Astrocyte (in vitro differentiated cells and primary cell): ENCODE measurements around the genes SAR1B, PKD2L2, BRD8 and KIF20A.

DNA sequence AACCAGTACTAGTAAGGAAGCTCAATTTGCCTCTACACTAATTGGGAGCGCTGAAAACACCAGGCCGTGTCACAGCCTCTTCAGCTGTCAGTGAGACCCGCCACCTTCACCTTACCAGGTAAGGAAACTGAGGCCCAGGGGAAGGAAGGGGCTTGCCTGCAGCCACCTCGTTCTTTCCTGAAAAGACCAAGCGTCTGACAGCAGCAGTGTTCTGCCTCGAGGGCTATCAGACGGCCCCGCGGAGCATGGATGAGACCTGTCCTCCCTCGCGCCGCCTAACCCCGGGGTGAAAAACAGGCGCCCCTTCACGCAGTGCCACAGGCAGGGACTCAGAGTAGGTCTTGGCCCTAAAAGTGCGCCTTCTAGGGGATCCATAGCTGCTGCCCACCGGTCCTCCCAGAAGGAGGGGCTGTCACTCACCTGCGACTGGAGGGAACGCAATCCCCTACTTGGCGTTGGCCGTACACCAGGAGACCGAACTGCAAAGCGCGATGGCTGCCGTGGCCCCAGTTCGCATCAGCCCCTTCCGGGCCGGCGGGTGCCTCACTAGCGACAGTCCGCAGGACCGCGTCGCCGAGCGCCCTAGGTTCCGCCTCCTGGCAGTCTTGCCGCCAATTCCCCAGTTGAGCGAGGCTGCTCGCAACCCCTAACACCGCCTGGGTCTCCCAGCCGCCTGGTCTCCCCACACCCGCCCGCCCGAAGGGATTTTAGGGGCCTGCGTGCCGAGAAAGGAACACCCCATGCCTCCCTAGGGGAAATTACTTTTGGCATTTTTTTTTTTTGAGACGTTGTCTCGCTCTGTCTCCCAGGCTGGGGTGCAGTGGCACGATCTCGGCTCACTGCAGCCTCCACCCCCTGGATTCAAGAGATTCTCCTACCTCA is at the start of gene SAR1B:
TSS of gene SAR1B (minus strand) at position 521 of the 882 bp plus-strand sequence.
- PRO-cap: bidirectional peak, plus-strand start at position 622 of the sequence, minus-strand start at position 518 of the sequence
- RRBS, 2 experiments: under 1% methylated on average over 5 of the region's 51 CpGs; no CpG with 5 or more reads in 1 of the 2 experiments

- PRO-cap: no peak
- RRBS, 2 experiments: no CpG with 5 or more reads among the region's 5 CpGs
Measured at GRCh38 chr5:134659435-134659899, 10.9 kb downstream of the SEC24A start.

DNA sequence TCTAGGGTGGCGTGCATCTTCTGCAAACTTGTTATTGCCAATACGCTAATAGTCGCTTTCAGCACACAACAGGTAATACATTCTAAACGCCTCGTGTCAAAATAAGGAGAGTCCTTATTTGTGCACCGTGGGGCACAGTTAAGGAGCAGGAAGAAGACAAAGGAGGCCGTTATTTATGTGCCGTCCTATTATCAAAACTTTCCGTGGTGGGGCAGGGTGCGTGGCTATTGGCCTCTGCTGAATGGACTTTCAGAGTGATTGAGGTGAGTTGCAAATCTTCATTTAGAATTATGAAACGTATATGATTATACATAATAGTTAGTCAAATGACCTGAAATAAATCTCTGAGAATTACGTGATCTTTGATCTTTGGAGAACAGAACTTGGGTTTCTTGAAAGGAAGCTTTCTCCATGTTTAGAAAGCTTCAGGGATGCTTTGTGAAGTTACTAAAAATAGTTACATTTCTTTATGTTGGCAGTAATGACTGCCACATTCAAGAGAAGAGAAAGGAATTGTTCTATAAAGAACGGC is 899 bp downstream of the C5orf24 start:
- PRO-cap: no peak
- RRBS, 2 experiments: no CpG with 5 or more reads among the region's 13 CpGs

DNA sequence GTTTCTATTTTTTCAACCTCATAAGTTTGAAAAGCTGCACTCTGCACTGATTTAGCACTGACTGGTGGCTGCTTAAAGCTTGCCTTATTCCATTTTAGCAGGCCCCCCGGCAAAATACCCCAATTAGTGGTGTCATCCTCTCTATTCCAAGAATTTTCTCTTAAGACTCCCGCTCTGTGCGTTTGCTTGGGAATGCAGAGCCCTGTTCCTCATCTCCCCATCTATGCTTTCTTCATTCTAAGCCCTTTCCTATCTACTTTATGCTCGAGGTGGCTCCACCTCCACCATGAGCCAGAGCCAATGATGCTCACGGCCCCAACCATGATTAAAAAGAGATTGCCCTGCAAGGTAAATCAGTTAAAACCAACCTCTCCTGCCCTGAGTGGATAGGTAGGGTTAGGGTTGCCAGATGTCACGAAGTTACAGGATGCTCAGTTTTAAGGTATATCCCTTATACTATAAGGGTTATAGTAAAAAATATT is 715 bp upstream of the TXNDC15 start:
- PRO-cap: no peak
- RRBS, 2 experiments: no CpG with 5 or more reads among the region's 6 CpGs

DNA sequence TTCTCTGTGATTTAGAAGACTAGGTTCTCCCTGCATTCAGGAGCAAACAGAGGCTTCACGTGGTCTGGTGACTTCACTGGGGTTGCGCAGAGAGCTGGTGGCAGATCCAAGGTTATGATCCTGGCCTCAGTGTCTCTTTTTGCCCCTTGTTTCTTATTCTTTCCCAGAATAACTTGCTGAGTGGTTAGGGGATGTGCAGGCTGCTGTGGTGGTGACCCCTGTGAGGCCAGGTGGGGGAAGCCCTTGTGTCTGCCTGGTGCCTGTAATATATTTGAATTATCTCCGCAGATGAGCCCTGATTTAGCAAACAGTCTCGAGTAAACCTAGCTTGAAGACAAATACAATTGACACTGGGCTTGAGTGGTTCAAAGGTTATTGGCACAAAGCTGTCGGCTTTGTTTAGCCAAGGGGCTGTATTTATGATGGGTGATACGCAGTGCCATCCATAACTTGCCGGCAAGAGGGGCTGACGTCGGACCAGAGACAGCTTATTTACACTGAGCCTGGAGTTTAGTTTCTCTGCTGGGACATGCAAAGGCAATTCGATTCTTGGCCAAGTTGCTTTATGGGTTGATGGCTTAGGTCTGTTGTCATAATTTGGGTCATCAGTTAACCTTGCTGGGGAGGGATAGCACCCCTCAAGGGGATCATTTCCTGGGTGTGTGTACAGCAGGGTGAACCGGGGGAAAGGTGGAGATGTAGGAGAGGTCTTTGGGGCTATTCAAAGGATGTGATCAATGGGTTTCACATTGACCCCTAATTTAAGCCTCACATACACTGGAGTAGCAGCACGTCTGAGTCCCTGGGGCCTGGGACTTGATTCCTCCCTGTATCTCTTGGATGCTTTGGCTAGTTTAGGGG is 20.0 kb upstream of the PITX1 start:
- PRO-cap: no peak
- RRBS, 2 experiments: no CpG with 5 or more reads among the region's 12 CpGs

DNA sequence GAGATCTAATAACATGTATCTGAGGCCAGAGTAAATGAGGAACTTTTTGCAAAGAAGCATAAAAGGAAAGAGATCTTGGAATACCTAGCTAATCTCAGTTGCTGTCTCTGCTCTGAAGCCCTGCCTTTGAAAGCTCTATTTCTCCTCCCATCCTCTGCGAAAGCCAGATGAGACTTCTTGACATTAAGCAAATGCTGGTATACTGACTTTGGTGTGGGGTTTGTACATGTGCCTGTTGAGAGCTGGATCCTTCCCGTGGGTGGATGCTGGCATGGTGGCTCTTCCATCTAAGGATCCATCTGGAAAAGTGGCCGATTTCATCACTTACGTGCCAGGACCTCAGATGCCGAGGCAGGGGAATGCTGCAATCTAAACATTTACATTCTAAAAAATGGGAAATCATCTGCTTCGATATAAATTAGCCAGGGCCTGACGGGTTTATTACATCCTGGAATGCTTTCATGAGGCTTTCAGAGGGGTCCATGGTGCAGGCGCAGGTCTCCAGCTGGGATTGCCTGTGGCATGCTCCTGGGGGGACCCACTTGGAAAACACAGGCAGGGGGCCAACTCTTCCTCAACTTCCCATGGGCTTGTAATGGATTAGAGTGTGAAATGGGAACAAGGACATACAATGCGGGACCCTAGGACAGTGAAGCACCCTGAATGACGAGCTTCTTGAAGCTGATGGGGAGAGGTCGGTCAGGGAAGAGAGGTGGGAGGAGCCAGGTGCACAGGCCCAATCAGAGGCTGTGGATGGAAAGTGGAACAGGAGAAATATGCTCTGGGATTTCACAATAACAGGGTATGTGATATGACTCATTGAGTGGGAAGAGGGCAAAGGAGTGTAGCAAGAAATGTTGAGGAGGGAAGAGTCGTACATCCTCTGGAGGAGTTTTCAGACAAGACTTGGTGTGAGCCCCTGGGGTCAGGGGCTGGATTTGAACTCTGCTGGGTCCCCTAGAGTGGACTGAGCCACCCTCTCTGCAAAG is 105.5 kb upstream of the PITX1 start:
- PRO-cap: no peak
- RRBS, 2 experiments: no CpG with 5 or more reads among the region's 12 CpGs

DNA sequence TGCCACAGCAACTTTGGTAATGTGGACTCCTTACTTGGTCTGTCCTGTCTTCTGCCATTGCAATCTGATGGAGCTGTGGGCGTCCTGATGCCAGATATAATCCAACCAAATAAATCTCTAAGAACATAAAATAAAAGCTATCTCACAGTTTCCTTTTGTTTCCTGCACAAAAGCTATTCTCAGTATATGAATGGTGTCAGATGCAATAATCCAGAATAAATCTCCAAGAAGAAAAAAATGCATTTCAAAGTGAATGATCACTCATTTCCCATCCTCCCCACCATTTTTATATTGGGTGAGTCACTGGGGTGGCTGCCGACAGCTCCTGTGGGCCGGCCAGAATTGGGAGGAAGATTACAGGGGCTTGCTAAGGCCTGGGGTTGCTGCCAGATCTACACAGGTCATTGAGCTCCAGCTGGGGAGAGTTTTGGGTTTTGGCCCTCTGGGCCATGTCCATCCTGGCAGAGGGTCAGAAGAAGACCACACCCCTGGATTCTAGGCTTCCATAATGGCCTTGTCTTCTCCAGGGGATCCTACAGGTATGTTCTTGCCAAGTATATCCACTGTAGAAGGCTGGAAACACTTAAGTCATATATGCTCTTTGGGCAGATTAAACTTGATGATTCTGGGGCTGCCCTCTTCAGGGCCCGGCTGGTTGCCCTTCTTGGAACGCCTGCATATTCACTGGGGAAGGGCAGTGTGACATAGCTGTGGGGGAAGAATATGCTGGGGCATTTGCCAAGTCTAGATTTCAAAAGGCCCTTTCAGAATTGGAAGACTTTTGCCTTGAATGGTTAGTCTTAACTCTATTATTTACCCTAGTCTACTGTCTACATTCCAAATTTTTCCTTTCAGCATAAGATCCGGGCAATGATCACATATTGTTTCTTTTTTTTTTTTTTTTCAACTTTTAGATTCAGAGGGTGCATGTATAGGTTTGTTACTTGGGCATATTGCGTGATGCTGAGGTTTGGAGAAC is 161.0 kb upstream of the PITX1 start:
- PRO-cap: no peak
- RRBS, 2 experiments: no CpG with 5 or more reads among the region's 7 CpGs

GRCh38 chr5:135331563-135332210 is 67.3 kb downstream of the MACROH2A1 start:
- PRO-cap: no peak
- RRBS, 2 experiments: no CpG with 5 or more reads among the region's 7 CpGs

DNA sequence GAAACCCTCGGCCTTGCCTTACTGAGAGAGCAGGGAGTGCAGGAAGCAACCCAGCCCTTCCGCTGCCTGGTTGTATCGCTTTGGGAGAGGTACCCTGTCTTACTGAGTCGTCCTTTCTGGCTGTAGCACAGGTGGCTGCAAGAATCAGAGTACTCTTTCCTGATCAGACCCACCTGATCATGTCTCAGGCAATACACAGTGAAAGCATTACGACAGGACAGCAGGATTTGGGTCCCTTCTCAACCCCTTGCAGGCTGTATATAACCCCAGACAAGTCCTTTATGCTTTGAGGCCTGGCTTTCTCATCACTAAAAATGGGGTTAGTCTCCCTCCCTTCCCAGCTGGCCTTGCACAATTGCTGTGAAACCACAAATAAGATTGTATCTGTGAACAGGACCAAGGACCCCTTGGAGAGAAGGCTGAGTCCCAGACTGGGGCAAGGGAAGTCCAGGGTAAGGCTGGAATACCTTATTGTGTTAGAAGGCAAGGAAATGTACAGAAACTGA is 11.6 kb downstream of the MACROH2A1 start:
- PRO-cap: no peak
- RRBS, 2 experiments: no CpG with 5 or more reads among the region's 5 CpGs

GRCh38 chr5:135391394-135391765 is 7.7 kb downstream of the MACROH2A1 start:
- PRO-cap: no peak
- RRBS, 2 experiments: no CpG with 5 or more reads among the region's 3 CpGs

DNA sequence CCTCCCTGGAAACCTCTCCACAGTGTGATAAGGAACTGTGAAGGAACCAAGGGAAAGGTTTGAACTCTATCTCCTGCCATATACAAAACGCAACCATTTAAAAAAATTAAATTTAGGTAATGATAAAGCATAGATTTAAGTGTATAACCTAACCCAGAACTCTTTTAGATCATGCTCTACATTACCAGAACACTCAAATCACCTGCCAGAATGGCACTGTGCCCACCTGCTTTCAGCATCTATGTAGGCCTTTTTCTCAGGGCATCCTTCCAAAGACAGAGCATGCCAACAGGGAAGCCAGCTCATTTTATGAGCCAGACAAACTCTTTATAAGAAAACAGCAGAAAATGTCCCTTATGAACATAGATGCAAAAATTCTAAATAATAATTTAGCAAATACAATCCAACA is 48.0 kb upstream of the SMAD5 start:
- PRO-cap: no peak
- RRBS, 2 experiments: no CpG with 5 or more reads among the region's 1 CpG

DNA sequence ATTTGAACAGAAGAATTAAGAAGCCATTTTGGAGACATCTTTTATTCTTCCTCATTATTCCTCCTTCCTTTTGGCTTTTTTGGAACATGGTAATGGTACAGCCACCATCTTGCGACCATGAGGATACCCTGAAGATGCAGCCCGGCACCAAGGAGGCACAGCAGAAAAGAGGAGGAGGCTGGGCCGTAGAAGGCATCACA is 279.6 kb upstream of the TRPC7 start:
- PRO-cap: no peak
- RRBS, 2 experiments: no CpG with 5 or more reads among the region's 3 CpGs

GRCh38 chr5:137621211-137621923 is 114.5 kb downstream of the KLHL3 start:
- PRO-cap: no peak
- RRBS, 2 experiments: no CpG with 5 or more reads among the region's 6 CpGs

- PRO-cap: no peak
- RRBS, 2 experiments: no CpG with 5 or more reads among the region's 3 CpGs
Measured at GRCh38 chr5:137802354-137802666, 48.1 kb upstream of the HNRNPA0 start.

DNA sequence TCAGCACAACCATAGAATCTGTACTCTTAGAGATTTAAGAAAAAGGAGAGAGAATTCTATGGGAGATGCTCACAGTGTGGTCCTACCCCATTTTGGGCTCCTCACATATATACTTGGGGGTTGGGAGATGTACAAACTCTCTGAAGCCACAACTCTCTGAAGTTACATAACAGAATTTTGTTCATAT is 48.4 kb upstream of the HNRNPA0 start:
- PRO-cap: no peak

- PRO-cap: no peak
- RRBS, 2 experiments: 2 to 3% methylated on average over 10 of the region's 55 CpGs
Measured at GRCh38 chr5:137888453-137889593, at the start of gene PKD2L2. PKD2L2 (plus strand) TSS chr5:137889457.

DNA sequence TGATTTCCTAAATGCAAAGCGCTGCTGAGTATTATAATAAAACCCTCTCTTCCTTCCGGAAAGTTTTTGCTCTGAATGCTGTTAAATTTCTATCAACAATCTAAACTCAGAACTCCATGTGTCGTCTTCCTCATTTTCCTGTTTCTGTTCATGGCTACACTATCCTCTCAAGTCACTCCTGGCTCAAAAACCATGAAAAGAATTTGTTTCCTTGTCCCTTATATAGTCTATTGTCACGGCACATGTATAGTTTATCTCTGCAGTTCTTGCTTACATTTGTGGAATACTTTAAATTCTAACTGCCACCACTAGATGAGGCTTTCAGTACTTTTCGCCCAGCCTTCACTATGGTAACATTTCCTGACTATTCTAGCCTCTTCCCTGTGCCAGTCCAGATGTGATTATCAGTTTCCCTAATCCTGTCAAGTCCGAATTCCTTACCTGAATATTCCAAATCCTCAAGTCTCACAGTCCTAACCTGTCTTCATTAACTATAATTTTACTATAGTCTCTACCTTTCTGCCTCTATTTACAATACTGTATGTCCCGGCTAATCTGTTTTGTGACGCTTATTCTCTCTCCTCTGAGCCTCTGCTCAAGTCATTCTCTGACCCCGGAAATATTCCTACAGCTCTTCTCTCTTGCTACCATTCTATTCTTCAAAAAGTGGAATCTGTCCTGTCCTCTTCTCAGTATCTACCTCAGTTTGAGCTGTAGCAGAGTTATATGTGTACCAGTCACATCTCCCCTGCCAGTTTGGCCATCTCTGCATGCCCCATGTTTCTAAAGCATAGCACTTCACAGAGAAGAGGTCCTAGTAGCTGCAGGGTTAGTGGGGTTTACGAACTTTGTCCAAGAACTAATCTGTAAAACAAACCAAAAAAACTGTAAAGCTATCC is 34.8 kb downstream of the PKD2L2 start:
- PRO-cap: no peak
- RRBS, 2 experiments: no CpG with 5 or more reads among the region's 10 CpGs

- PRO-cap: bidirectional peak, plus-strand start at chr5:138178774, minus-strand start at chr5:138178628
- RRBS, 2 experiments: no CpG with 5 or more reads among the region's 22 CpGs
Measured at GRCh38 chr5:138178288-138178873, at the start of gene BRD8. BRD8 (minus strand) TSS chr5:138178630.

DNA sequence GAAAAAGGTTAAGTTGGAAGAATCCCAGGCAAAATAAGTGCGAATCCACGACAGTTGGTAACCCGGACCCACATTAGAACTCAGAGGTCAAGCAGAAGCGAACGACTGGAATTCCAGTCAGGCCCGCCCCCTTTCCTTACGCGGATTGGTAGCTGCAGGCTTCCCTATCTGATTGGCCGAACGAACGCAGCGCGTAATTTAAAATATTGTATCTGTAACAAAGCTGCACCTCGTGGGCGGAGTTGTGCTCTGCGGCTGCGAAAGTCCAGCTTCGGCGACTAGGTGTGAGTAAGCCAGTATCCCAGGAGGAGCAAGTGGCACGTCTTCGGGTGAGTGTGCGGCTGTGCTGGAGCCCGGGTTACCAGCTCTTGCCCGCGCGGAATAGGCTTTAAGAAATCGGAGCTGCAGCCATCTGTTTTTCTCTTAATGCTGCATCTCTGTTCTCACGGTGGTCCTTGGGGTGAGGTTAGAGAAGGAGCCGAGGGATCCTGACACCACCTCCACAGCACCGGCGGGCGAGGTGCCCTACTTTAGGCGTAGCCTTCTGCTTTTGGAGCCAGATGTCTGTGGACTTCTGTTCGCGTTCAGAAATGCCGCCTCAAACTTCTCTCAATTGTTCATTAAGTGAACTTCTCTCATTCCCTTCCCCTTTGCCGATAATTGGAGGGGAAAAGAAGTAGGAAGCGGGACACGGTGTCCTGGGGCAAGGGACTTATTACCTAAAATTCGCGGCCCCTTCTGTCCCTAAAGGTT is at the start of gene KIF20A:
TSS of gene KIF20A (plus strand) at position 239 of the 753 bp plus-strand sequence.
- PRO-cap: bidirectional peak, plus-strand start at position 296 of the sequence, minus-strand start at position 78 of the sequence
- RRBS, 2 experiments: no CpG with 5 or more reads among the region's 41 CpGs

DNA sequence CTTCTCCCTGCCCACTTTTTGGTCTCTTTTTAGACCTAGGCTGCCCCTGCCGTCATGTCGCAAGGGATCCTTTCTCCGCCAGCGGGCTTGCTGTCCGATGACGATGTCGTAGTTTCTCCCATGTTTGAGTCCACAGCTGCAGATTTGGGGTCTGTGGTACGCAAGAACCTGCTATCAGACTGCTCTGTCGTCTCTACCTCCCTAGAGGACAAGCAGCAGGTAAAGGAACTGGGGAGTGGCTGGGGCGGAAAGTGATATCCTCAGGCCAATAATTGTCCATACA is 656 bp downstream of the KIF20A start:
- PRO-cap: no peak
- RRBS, 2 experiments: no CpG with 5 or more reads among the region's 10 CpGs